Heart right ventricle (tissue), 2 donors: ENCODE results near the gene PUS10.

DNA sequence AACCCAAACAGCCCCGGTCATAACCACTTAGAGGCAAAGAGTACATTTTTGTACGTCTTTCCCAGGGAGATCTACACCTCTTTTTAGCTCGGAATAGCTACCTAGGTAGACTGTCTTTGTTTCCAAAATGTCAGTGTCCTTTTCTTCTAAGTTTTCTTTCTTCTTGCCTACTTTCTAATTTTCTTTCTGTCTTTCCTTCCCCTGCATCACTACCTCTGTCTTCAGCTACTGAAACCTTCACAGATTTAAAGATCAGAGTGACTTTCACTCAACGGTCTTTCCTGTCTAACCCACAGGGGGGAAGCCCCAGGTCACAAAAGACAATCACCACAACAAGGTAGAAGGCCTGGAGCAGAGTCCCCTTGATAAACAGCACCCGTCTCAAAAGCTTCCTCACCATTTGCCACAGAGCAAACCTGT, 665.5 kb downstream of the BCL11A start:
- PRO-cap, 2 experiments = no peak in any of the 2 experiments

DNA sequence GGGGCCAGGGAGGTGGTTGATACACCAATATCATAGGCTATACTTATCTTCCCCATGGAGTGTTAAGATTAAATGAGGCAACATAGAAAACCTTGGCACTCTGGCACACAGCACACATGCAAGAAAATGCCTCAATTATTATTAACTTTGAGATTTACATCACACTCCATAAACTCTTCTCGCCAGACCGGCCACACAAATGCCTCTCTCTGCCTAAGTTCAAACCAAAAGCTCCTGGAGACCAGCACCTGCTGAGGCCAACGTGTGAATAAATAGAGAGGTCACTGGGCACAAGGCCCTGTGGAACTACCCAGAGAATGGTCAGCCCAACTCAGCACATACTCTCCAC, 498.7 kb downstream of the BCL11A start:
- PRO-cap, 2 experiments = no peak in any of the 2 experiments

DNA sequence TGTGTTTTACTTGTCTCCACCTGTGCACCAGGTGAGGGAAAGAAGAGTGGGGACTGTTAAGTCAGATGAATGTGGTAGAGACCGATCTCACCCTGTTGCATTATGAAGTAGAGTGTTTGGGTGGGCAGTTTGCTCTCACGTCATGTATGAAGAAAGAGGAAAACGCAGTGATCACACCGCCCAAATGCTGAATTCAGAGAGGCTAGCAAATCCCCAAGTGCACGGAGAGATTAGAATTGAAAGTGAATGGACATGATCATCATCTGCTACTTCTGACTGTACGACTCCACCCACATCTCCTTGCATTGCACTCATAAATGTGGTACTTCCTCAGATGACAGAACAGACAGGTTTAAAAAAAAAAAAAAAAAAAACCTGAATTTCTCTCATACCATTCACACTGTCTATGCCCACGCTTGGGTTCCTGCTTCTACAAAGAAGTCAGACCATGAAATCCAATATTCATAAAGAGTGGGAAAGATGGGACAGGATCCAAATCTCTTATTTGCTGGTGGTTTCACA, 448.6 kb downstream of the BCL11A start:
- PRO-cap, 2 experiments = no peak in any of the 2 experiments

- PRO-cap, 2 experiments = no peak in any of the 2 experiments
These were observed 20.5 kb downstream of the BCL11A start for GRCh38 chr2:60533070-60533289.

DNA sequence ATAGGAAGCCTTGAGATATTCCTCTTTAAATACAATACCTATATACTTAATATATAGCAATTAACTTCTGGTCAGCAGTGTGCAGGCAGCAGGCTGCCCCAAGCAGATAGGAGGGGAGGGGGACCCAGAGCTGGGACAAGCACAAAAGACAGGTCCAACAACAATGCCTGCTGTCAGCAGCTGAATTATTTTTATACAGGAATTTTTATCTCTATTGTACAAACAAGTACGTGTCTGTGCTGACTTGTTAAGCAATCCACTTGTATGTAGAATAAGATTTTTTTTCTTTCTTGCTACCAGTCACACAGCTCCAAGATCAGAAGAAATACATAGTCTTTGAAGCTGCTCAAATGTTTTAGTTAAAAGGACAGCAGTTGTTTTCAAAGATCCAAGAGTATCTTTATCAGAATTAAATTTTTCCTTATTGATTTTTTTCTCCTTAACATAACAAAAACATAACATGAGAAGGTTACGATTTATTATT, 16.7 kb downstream of the BCL11A start:
- PRO-cap, 2 experiments = peak in 1 of 2 experiments; most common plus-strand start position 299 of the sequence (in 1)

GRCh38 chr2:60809352-60809821, 53.3 kb downstream of the PAPOLG start:
- PRO-cap, 2 experiments = no peak in any of the 2 experiments

GRCh38 chr2:60819382-60820159, 61.8 kb upstream of the REL start:
- PRO-cap, 2 experiments = no peak in any of the 2 experiments

- PRO-cap, 2 experiments = peak in 1 of 2 experiments; most common minus-strand start chr2:61018254 (in 1)
These were observed at the start of gene PUS10 for GRCh38 chr2:61017783-61018467. TSS of gene PUS10 (minus strand) at chr2:61018255.

GRCh38 chr2:61041237-61041855, 23.3 kb upstream of the PUS10 start:
- PRO-cap, 2 experiments = no peak in any of the 2 experiments

DNA sequence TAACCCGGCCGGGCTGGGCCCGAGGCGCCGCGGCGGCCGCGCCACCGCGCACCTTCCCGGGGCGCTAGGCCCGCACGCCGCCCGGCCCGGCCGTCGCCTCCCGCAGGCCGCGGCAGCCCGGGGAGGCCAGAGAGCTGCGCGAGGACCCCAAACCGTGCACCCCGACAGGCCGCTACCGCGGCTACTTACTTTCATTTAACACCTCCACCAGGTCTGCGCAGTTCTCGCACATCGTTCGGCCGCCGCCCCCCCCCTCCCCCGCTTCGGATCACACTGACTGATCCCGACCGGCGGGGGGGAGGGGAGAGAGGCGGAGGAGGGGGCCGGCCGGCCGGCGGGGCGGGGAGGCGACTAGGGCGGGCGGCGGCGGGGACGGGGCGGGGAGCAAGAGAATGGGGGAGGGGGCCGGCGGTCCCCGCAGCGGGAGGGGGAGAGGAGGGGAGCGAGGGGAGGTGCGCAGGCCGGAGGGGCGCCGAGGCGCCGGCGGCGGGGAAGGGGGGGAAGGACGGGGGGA, 369 bp downstream of the USP34 start:
- PRO-cap, 2 experiments = peak in 1 of 2 experiments; most common plus-strand start position 380 of the sequence (in 1); most common minus-strand start position 255 of the sequence (in 1)

- PRO-cap, 2 experiments = peak in 1 of 2 experiments; most common plus-strand start chr2:61536353 (in 1)
These were observed 2.3 kb downstream of the XPO1 start for GRCh38 chr2:61535658-61536415.

DNA sequence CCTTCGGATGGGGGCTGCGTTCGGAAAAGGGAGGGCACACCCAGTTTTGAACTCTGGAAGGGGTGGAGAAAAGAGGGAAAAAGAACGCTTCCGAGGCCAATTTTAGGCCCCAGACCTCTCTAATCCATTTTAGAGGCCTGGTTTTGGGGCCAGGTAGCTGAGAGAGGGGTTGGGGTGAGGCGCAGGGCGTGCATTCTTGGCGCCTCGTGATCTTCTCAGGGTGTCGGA, 692 bp upstream of the XPO1 start:
- PRO-cap, 2 experiments = no peak in any of the 2 experiments

GRCh38 chr2:61670531-61670848, 132.3 kb upstream of the XPO1 start:
- PRO-cap, 2 experiments = no peak in any of the 2 experiments

GRCh38 chr2:61706607-61706845, 147.3 kb downstream of the FAM161A start:
- PRO-cap, 2 experiments = no peak in any of the 2 experiments

DNA sequence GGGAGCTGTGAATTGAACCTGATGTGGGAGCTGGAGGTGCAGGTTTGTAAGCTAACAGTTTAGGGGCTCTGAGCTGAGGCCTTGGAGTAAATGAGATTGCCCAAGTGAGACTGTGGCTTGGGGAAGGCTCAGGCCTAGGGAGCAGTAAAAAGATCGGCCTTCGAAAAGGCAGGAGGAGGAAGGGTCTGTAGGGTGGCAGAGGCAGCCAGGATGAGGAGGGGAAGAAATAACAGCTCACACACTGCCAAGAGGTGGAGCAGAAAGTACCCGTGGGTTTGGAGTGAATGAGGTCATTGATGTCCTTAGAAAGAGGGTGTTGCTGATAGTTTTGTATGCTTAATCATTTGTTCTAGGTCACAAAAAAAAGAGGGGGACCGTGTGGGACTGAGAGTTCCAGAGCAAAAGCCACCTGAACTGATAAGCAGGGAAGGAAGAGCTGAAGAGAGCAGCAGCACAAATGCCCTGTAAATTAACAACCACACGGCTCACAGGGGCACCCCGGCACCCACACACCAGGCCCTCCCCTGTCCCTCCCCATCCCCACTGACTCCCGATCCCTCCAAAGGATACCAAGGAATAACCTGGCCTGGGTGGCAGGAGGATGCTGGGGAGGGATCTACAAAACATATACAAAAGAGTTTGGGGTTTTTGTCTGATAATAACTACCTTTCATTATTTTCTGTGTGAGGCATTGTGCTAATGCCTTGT, 140.4 kb downstream of the FAM161A start:
- PRO-cap, 2 experiments = no peak in any of the 2 experiments

DNA sequence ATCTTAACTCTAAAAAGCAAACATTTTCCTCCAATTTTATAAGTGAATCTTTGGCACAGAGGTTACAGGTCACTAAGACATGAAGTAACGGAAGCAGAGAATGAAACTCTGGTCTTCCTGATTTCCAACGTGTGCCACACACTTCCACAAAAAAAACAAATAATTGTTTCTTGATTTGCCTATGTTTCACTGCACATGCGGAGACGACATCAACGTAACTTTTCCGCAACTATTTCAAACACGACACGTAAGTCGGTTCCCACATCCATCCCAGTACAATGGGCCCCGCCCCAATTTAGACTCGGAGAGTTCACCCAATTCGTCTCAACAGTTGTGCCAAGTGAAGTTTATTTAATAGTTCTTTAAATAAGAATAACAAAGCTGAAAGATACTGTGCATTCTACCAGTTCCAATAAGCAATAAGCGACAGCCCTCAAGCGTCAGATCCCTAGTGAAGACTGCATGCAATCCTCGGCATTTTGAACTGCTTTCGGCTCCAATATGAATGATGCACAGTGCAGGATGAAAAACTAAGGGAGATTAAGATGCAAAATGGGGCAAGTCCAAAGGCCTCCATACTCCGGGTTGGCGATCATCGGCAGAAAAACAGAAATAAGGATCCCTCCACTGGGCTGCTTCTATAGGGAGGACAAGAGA, 708 bp downstream of the CCT4 start:
- PRO-cap, 2 experiments = no peak in any of the 2 experiments

DNA sequence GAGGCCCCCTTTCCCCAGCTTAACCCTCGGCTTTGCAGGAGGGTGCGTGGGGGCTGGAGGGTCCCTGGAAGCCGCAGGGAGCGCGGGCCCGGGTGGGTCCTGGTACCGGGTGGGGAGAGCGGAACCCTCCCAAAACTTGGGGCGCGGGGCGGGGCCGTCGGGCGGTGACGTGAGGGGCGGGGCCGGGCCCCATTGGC, 158 bp upstream of the B3GNT2 start:
- PRO-cap, 2 experiments = peak in 2 of 2 experiments; most common minus-strand start position 135 of the sequence (in 2)

- PRO-cap, 2 experiments = peak in 1 of 2 experiments; most common minus-strand start chr2:62196868 (in 1)
These were observed 657 bp downstream of the B3GNT2 start for GRCh38 chr2:62196240-62197303.

- PRO-cap, 2 experiments = no peak in any of the 2 experiments
These were observed 64.4 kb downstream of the TMEM17 start for GRCh38 chr2:62441286-62442275.

- PRO-cap, 2 experiments = no peak in any of the 2 experiments
These were observed 64.1 kb upstream of the EHBP1 start for GRCh38 chr2:62641222-62641975.